Diencephalon (tissue), 2 donors: ENCODE results near the gene COX5B.

GRCh38 chr2:96287284-96287590, 18.1 kb downstream of the SNRNP200 start:
- RAMPAGE, long total RNA, result no peak

DNA sequence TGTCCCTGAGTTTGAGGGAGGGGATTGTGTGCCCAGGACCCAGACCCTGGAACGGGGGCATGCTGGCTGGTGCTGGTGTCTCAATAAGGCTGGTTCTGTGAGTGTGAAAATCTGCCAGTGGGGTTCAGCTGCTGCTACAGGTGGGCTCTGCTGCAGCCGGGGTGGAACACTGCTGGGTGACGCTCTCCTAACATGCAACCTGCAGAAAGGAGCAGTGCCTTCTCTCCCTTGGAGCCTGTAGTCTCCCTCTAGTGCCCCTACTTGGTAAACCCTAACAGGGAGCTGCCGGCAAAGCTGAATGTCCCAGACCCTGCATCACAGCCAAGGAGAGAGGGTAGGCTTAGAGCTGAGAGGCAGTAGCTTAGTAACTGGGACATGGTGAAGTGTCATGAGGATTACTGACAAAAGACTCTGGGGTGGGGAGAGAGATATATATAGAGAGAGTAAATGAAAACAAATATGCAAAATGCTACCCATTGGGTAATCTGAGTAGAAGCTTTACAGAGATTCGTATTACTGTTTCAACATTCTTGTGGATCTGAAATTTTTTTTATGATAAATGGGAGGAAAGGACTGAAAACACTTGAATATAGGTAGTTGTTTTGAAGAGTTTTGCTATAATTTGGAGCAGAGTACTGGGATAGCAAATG, 9.9 kb downstream of the NCAPH start:
- RAMPAGE, long total RNA, result no peak

GRCh38 chr2:96404840-96405471, 69.4 kb downstream of the NCAPH start:
- RAMPAGE, long total RNA, result no peak

- RAMPAGE, long total RNA, result no peak
These were observed 16.4 kb downstream of the ARID5A start for GRCh38 chr2:96552836-96553418.

DNA sequence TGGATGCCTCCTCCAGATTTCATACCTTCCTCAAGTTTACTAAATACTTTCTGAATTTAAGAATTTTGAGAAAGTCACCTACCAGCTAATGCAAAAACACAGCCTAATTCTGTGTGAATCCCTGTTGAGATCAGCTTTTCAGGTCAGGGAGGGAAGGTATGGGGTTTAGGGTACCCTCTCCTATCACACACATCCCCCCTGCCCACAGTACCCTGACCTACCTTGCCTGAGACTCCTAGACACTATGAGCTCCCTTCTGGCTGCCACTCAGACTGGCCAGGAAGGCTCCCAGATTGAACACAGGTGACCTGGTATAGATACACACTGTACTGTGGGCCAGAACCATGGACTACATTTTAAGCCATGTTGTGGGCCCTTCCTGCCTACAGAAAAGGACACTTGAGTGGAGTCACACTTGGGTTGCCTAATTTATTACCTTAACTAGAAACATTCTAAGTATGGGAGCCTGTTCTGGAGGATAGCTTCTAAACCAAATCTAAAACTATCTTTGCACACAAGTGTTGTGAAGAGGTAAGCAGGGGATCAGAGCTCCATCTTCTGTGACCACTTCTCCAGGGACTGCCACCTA, 44.2 kb downstream of the KANSL3 start:
- RAMPAGE, long total RNA, result no peak

GRCh38 chr2:96766778-96767129, 6.1 kb downstream of the CNNM4 start:
- RAMPAGE, long total RNA, result no peak

- RAMPAGE, long total RNA, result no peak
These were observed 26.7 kb upstream of the CNNM3 start for GRCh38 chr2:96789400-96789649.

DNA sequence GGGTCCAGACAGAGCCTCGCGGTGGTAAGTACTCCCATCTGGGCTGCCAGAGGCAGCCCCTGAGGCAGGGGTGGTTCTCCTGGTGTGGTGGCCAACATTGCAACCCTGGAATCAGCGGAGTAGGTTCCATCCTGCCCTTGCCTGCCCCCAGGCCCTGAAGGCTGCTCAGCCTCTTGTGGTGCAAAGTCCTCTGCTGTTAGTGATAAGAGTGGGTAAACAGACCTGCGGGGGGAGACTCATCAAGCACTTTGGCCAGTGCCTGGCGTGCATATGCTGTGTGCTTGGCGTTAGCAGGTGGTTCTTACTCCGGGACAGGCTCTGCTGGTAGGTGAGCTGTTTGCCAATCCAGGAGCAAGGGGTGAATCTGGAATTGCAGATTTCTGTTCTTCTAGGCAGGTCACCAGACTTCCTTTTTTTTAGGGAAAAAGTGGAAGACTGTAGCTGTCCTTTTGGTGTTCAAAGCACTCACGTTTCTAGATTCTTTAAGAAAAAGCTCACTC, 3.2 kb downstream of the CNNM3 start:
- RAMPAGE, long total RNA, result no peak

DNA sequence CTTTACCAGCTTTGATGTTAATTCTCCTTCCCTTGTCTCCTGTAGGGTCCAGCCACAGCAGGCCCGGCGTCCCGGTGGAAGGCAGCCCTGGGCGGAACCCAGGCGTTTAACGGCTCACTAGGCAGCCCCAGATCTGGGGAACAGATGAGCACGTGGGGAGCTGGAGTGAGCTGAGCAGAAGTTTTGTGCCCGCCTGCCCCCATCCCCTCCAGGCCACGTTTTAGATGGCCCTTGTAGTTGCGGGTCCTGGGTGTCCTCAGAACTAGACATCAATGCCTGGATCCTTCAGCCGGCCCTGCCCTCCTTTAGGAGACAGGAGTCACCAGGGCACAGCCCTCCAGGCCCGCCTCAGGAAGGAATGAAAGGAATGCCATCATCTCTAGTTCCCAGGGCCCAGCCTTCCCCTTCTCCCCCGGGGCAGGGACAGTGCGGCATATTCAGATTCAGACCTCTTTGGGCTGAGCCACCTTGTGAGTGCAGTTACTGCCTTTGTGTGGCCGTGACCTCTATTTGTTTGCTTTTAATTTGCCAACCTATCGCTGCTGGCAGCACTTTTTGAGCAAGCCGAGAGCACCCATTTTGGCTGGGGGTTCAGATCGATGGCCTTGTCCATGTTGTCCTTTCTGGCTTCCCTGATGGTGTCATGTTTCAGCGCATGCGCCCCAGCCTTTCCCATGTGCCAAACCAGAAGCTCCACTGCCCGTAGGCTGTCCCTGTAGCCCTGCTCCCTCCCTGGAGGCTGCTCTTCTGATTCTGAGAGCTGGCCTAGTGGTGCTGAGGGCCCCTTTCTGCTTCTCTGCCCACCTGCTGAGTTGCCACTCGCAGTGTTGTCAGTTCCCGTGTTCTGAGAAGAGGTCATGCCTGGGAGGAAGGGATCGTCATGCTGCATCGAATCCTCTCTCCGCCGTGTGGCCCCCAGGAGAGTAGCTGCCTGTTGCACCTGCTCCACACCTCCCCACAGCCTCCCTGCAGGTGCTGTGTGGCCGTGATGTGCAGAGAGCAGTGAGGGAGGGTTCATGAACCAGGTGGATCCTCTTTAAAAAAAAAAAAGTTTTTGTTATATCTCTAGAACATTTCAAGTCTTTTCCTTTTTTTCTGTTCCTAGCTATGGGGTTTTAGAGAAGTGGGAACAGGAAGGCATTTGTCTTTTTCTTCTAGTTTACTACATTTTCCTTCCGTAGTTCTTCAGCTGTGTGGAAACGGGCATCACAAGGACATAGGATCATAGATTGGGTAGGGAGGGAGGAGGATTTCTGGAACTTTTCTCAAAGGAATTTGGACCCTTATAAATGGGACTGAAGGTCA, 10.9 kb downstream of the ANKRD23 start:
- RAMPAGE, long total RNA, result no peak

- RAMPAGE, long total RNA, result no peak
These were observed 14.4 kb upstream of the SEMA4C start for GRCh38 chr2:96884193-96884704.

- RAMPAGE, long total RNA, result no peak
These were observed 17.6 kb upstream of the SEMA4C start for GRCh38 chr2:96887414-96887965.

- RAMPAGE, long total RNA, result no peak
These were observed 26.3 kb upstream of the SEMA4C start for GRCh38 chr2:96896163-96896668.

DNA sequence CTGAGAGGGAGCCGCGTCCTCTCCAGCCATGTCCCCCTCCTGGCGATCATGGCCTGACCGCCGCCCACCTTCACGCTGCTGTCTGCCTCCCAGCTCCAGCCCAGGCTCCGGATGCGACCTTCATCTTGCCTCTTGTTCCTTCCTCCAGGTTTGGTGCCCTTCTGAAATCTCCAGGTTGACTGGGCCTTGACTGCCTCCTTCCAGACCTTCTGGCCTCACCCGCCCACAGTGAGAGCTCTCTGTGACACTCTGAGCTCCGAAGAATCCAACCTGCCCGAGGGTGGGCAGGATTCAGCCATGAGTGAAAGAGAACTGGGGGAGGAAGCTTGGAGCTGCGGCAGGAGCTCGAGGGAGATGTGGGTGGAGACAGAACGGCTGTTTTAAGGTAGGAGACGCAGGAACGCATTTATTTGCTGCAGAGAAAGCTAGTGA, 42.8 kb upstream of the SEMA4C start:
- RAMPAGE, long total RNA, result no peak

GRCh38 chr2:96916103-96916797, 46.4 kb upstream of the SEMA4C start:
- RAMPAGE, long total RNA, result no peak

- RAMPAGE, long total RNA, result no peak
These were observed 34.3 kb downstream of the FAM178B start for GRCh38 chr2:96952051-96952586.

- RAMPAGE, long total RNA, result no peak
These were observed 48.7 kb downstream of the FAHD2B start for GRCh38 chr2:97045925-97046370.

GRCh38 chr2:97050014-97050393, 44.7 kb downstream of the FAHD2B start:
- RAMPAGE, long total RNA, result no peak

DNA sequence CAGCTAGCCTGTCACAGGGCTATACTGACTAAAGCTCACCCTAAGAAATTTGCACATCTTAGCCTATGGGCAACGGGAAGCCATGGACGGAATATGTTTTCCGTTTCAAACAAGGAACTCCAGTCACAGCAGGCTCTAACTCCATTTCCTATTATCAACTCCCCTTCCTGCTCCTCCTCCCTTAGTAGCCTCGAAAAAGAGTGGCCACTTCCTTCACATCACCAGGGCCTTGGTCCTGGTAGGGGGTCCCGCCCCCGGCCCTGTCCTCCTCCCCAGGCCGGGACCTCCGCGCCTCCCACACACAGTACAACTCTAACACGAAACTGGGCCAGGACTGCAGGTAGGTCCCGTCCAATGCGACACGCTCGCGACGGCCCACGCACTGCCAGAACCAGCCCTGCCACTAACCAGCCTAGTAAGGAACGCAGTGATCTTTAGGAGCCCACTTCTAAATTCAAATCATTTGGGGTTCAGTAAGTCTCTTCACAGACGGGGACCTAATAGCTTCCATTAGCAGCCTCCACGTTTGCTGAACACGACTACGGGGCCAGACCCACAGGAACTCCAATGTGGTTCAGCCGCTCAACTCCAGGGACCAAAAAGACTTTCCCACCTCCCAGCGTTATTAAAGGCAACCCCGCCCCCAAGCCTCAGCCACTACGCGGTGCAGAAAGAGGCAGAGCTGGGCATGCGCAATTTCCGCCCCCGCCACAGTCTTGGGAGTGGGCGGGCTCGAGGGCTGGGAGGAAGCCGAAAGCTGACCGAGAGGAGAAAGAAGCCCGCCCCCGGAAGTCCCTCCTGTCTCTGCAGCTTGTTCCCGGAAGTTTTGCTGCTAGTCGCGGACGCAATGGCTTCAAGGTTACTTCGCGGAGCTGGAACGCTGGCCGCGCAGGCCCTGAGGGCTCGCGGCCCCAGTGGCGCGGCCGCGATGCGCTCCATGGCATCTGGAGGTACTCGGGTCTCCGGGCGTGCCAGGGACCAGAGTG, at the start of gene COX5B:
Gene COX5B (plus strand): TSS at position 823 of the 986 bp plus-strand sequence.
- RAMPAGE, long total RNA, result start-site peak on the plus strand centred at position 793 of the sequence, 116 bp wide, 4,230 and 3,186 reads in 2 replicates

DNA sequence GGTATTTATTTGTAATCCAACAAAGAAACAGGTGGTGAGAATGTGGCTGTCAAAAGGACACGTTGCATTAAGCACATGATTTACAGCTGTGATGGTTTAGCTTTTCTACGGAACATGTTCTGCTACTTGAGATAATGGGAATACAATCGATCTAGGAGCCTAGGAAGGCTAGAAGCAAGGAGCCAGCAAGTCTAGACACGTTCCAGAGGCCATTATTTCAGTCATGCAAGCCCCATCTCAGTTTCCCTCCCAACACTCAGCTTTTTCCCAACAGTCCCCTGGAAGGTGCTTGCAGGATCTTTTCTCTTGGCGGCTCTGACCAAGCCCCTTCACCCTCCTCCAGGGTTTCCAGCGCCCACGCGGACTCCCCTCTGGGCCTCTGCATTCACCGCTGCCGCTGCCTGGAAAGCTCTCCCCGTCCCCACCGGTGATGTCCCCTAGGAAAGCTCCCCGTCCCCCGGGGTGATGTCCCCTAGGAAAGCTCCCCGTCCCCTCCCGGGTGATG, 27.7 kb downstream of the ZAP70 start:
- RAMPAGE, long total RNA, result no peak

DNA sequence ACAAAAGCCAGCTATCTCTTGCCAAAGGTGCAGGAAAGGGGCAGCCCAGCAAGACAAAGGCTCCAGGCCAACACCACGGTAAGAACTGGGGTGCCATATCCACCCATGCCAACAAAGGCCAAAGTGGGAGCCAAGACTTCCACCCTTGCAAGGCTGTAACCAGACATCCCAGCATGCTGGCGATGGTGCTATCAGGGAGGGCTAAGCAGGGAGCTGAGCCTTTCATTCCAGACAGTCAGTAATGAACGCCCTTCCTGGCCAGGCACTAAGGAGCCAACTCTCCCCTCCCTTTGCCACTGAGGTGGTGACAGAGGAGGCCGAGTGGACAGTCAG, 68.4 kb downstream of the ZAP70 start:
- RAMPAGE, long total RNA, result no peak